Type B pancreatic cell (in vitro differentiated cells): ENCODE measurements around the gene ABCF2.

DNA sequence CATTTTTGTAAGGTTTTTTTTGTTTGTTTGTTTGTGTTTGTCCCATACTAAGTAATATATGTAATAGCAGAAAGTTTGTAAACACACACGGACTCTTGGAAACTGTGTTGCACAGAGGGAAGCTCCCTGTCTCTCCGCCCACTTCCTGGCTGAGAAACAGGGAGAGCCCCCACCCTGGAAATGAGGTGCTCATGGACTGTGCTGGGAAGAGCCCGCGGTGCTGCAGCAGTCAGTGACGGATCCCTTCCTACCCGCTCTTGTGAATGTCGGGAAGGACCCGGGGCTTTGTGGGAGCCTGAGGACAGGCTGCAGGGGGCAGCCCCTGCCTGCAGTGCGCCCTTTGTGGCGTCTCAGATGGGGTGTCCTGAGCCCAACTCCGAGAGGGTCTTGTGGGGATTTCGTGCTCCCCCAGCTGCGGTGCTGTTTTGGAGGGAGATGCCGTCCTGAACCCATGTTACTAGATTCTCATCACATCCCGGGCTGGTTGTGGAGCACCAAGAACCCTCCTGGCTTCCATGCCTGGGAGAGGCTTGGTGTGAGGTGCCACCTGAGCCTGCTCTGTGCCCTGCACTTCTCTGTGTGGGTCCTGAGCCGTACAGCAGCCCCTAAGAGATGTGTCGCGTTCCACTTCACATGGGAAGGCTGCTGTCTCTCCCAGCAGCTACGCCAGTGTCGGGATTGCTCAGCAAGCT, 13.7 kb downstream of the AGAP3 start:
- PRO-cap: no peak

DNA sequence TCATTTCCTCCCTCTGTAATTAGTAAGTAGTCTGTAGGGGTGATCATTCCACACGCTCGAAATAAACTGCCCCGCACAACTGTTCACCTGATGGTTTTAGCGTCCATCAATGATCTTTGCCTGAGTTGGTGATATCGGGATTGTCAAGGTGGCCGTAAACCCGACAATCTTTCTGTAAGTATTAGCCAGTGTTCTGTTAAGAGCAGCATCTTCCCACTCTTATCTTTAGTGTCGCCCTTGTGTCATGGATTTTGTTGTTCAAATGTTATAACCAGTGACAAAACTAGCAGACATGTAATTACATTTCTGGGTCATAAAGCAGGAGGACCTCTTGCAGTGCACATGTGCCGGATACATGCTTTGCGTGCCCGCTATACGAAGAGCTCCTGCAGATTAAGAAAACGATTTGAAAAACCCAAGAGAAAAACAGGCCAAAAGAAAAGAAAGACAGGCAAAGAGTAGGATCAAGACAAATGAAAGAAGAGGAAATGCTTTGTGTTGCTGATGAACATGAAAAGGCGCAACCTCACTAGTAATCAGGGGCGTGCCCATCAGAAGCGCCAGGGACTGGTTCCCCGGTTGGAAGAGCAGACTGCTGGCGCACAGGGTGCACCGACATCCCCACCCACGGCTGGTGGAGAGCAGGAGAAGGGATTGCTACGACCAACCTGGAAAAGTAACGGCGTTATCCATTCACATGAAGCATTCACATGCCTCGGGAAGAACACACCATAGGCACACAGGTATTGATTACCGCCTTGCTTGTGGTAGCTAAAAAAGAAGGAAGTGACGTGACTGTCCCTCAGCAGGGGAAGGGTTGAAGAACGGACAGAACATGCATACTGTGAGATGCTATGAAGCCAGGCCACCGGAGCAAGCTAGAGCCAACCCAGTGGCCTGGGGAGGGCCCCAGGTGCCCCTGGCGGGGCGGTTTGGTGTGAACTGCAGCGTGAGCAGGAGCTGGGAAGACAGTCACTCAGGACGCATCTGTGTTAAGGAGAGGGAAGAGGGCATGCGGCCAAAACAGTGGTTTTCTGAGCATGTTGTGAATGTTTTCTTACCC, 18.1 kb downstream of the AGAP3 start:
- PRO-cap: no peak

GRCh38 chr7:151226696-151227752, at the start of gene ABCF2:
Gene ABCF2, minus strand, starts transcription at chr7:151227205.
- PRO-cap: bidirectional peak, plus-strand start at chr7:151227558, minus-strand start at chr7:151227173

DNA sequence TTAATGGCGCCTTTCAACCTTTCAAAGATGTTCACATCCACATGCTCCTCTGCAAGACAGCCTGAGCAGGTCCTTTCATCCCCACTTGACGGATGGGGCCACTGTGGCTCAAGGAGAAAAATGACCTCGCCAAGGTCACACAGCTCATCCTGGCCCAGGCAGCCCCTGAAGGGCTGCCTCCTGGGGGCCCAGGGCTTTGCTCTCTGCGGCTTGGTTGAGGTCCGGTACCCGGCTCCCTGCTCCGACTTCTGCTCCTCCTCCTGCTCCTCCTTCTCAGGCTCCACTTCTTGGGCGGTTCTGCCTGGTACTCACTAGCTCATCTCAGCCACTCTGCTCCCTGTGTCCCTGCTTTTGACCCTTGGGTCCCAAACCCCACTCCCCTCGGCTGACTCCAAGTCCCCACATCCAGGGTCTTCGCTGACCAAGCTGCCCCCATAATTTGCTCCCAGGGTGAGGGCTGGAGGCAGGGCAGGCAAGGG, 2.5 kb downstream of the SMARCD3 start:
- PRO-cap: no peak

- PRO-cap: no peak
Measured at GRCh38 chr7:151249015-151249687, 657 bp upstream of the SMARCD3 start.

- PRO-cap: no peak
Measured at GRCh38 chr7:151366896-151367167, 25.2 kb downstream of the NUB1 start.

DNA sequence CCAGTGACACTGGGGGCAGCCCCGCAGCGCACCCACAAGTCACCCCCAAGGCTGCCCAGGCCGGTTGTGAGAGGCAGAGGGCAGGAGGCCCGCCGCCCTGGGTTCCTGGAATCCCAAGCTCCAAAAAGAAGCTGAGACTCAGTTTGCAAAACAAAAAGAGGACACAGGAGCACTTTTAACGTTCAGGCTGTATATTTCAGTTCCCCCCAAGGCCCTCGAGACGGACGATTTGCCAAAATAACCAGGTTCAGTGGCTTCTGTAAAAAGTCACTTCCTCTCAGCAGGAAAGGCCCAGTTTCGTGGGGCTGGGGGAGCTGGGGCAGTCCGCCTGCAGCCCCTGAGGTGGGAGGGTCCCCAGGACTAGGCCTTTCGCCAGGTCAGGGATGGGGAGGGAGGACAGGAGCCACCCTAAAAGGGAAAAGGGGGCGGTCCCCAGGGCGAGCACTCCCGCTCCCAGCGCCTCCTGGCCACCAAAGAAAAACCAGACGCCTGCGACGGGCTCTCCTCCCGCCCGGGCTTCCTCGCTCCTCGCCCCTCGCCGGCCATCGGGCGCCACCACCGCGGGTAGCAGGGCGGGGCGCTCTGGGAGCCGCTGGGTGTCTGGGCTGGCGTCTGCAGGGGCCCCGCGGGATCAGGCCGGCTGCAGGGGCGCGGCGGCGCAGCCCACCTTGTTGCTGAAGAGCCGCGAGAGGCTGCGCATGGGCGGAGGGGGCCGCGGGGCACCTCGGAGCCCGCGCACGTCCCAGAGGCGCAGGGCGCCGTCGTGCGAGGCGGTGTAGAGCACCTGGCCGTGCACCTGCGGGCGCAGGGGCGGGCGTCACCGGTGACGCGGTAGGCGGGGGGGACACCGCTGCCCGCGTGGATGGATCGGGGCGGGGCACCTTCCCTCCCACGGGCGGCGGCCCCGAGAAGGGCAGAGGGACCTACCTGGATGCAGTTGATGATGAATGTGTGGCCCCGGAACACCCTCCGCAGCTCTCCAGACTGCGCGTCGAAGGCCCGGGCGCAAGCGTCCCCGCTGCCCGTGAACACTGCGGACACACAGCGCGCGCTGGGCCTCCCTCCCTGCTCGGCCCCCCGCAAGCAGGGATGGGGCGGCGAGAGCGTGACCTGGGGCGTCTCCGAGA, 28.5 kb downstream of the WDR86 start:
- PRO-cap: no peak

DNA sequence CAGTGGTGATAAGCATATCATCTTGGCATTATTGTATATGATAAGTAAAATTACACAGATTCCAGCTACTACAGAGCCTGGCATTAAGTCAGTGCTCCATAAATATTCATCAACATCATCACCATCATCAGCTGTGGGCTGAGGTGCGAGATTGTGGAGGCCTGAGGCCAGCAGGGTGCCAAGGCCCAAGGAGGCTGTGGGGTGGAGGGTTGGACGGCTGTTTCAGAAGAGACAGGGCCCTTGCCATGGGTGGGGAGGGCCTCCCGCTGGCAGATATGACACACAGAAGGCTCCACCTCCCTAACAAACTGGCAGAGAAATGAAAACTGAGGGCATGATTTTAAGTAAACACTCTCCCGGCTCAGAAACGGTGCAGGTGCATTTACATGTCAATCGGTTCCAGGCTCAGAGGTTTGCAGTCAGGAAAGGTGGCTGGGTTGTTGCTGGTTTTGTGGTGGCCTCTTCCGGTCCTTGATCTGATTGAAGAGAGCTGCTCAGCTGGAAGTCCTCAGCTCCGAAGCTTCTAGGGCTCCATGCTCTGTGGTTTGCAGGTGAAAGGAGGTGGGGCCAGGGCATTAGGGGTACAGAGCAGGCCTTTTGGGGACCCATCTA, 10.2 kb downstream of the CRYGN start:
- PRO-cap: no peak

DNA sequence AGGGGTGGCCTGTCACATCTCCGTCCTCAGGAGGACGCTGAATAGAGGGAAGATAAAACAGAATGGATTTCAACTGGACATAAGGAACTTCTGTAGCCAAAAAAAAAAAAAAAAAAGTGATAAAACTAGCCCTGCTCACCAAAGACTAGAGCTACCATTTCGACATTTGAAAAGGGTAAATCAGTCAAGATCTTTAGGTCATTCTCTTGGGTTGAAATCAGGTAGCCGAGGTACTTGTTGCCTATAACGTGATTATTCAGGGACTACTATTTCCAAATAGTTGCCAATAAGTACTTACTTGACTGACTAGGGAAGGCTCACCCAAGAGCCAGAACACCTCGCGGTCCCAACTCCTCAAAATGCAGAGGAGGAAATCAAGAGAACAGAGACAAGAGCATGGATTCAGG, 2.1 kb downstream of the RHEB start:
- PRO-cap: no peak

DNA sequence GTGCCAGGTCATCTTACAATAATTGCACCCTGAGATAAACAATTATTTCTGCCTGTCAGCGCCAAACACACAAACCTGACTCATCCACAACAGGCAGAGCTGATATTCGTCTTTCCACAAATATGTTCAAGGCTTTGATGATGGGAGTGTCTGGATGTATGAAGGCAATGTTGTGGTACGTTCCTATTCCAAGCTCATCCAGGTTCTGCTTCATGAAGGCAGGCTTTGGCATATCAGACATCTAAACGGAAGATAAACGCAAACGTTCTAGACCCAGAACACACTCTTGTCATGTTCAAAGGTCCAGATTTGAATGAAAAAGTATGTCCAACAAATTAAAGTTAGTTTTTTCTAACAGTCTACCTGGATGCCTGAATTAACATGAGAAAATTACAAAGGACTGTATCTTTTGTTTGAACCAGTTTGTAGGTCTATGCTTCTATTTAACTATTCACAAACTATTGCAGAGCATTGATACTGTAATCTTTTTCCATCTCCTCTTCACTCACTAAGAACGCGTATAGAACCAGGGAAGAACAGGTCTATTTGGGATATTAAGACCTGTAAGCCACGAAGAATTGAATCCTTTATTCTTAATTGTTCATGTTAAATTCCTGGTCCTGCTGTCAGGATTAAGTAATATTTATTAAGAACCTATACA, 46.1 kb upstream of the RHEB start:
- PRO-cap: no peak

- PRO-cap: no peak
Measured at GRCh38 chr7:151601304-151602309, 81.9 kb upstream of the RHEB start.

DNA sequence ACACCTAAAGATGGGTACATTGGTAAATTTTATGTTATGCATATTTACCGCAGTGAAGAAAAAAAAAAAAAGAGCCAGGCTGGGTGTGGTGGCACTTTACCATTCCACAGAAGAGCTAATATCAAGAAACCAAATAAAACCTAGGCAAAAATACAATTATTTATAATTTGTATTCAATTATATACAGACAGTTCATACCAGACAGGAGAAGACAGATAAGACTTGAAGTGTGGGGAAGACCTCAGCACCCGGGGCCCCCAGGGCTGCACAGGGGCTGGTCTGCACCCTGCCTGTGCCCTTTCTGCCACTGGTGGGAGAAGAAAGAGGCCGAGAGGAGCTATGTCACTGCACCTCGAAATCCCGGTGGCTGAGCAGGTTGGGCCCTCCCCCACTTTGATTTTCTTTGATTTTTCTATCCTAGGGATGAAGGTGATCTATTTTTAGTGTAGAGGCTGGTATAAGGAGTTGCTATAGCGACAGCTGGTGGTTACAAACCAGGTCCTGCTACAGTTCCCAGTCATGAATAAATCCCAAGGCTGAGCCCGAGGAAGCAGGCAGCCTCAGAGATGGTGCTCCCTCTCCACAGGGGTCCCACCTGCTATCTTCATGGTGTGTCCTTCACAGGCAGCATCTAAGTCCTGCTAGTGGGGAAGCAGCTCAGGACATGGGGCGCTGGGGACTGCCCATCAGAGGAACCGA, 151.3 kb downstream of the PRKAG2 start:
- PRO-cap: no peak

GRCh38 chr7:151742615-151743137, 134.2 kb downstream of the PRKAG2 start:
- PRO-cap: no peak

GRCh38 chr7:151810376-151810813, 66.5 kb downstream of the PRKAG2 start:
- PRO-cap: no peak

- PRO-cap: no peak
Measured at GRCh38 chr7:151819977-151820583, 56.8 kb downstream of the PRKAG2 start.

- PRO-cap: no peak
Measured at GRCh38 chr7:151941106-151941520, 15.1 kb upstream of the GALNTL5 start.

GRCh38 chr7:152107612-152108537, 82.4 kb downstream of the GALNT11 start:
- PRO-cap: no peak

DNA sequence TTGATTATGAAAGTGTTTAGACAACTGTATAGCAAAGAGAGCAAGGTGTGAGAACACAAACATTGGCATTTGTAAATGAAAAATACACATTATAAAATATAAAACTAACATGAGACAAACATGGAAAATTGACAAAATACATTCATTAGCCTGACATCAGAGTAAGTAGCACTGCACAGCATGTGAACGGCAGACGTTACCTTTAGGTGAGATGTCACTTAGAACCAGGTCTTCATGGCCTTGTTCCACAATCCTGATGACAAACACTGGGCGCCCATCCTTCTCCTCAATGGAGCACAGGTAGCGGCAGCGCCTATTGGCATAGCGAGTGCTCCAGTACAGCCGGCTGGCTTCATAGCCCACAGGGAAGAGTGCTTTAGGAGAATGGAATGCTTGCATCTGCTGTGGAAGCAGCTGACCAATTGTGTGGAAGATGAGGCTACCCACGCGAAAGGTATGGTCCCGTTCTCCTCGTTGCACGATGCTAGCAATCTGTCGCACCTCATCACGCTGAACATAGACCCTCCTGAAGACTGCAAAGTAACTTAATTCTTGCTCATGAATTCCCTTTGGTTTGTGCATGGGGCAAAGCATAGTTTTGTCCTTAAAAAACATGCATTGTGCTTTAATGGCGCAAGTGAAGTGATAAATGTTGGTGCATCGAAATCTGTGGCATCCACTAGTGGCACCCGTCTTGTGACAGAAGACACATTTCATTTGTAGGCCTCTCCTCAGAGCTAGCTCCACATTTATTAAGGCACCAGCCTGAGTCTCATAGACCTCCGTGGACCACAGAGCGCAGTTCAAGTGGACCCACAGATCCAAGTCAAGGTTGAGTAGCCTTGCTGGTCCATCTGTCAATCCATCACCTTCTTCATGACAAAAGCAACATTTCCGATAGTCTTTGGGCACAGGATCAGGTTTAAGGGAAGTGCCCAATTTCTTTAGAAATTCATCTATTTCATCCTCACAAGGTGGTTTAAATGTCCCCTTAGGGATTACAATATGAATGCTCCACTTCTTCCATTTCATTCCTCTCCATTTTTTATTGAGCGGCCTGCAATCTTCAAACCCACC, 122.7 kb downstream of the GALNT11 start:
- PRO-cap: no peak

DNA sequence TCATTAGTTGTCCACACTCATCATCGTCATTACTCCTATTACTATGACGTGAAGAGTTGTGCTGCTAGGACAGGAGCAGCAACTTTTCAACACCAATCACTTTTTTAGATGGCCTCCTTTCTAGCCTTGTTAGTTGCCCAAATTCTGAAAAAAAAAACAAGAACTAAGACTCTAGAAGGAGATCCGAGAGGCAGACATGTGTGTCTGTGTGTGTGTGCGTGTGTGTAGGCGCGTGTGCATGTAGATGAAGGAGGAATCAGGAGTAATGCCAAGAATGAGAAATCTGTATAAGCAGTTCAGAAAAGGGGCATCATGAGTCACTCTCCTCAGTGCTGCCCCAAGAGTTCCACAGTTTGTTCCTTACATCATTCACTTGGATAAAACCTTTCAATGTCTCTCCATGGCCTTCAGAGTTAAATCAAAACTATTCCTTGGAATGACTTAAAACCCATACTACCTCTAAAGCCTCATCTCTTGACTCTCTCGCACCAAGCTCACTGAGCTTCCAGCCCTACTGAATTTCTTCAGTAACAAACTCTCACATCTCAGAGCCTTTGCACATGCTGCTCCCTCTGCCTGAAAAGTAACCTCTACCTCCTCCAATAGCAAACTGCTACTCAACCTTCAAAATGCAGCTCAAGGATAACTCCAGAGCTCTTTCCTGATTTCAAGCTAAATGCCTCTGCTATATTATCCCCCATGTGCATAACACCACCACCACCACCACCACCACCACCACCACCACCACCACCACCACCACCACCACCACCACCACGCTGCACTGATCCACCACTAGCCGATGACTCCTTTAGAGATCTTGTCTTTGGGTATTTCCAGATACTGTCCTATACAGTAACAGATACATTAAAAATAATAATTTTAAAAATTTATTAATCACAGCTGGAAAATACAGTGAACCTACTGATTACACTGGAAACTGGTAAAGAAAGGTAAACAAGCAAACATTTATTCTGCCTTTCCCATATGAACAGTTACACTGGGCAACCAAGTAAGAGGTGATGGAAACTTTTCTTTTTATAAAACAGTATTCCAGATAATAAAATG, 51.6 kb downstream of the KMT2C start:
- PRO-cap: no peak

DNA sequence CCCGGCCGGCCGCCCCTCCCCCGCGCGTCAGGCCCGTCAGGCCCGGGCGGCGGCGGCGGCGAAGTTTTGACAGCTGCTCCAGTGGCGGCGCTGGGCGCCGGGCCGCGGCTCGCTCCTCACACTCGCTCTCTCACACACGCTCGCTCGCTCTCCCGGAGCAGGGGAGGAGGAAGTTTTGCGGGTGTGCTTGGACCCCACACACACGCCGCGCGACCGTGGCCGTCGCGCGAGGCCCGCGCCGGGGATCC, 361 bp upstream of the KMT2C start:
- PRO-cap: bidirectional peak, plus-strand start at position 69 of the sequence, minus-strand start at position 152 of the sequence